Pulmonary lymph node (tissue), 1 donor: ENCODE data around the genes ZNF445, ZKSCAN7, ZNF197 and CCR9.

DNA sequence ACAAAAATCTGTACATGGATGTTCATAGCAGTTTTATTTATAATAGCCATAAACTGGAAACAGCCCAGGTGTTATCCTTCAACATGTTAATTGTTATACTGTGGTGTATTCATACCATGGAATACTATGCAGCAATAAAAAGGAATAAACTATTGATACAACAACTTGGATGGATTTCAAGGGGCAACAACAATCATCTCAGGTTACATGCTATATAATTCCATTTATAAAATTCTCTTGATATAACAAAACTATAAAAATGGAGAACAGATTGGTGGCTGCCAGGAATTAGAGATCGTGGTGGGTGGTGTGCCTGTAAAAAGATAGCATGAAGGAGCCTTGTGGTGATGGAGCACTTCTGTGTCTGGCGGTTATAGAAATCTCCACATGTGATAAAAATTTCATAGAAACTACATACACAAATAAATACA is 26.9 kb downstream of the SNRK start:
- PRO-cap, result no peak

- PRO-cap, result no peak
These were observed 65.5 kb downstream of the SNRK start for GRCh38 chr3:43351425-43352615.

GRCh38 chr3:43353846-43354116 is 67.4 kb downstream of the SNRK start:
- PRO-cap, result no peak

DNA sequence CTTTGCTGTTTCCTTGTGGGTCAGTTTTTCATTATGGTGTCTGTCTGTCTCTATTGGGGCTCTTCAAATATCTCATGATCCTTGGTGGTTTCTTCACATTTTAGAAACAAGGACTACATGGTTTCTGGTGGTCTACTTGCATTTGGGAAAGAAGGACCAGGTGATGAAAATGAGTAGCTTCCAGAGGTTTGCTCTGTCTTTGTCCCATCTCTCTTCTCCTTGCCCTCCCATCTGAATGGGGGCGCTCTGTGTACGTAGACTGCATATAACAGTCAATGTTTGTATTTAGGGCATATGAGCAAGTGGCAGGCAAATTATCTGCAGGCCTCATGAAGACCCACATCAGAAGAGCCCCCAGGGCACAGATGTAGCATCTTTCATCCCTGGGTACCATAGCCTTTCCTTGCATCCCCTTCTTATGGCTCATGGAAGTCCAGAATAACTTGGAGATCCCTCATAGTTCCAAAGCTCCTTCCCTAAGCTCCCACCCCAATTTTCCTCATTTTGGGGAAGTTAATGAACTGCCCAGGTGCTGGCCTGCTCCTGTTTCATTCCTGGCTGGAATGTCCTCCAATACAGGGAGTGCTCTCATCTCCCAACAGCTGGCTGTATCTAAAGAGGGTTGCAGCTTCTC is 113.2 kb downstream of the SNRK start:
- PRO-cap, result no peak

DNA sequence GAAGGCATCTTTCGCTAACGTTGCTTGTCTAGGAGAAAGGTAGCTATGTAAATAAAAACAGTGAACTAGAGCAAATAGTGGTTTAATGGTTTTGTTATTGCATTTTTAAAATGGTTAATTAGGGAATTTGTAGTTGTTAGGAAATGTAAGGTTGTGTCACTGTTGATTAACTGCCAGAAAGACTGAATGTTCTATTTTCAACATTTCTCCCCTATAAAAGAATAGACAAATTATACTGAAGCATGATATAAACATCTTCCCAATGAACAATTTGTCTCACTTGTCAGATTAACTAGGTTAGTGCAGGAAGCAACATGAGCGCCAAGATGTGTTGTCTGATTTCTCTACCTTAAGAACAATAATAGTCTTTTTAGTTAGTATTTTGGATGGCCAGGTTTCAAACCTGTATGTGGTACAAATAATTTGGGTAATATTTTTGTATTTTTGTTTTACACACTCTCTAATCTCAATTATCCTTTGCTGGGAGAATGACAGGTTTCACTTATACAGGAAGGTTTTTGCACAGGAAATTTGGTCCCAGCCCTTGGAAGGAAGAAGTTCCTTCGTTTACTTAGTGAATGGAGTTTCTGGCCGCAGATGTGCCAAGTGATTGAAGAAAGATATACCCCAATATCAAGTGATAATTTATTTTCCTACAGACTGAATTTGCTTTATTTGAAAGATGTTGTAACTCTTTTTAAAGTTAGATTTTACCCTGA is 29.2 kb downstream of the ABHD5 start:
- PRO-cap, result no peak

DNA sequence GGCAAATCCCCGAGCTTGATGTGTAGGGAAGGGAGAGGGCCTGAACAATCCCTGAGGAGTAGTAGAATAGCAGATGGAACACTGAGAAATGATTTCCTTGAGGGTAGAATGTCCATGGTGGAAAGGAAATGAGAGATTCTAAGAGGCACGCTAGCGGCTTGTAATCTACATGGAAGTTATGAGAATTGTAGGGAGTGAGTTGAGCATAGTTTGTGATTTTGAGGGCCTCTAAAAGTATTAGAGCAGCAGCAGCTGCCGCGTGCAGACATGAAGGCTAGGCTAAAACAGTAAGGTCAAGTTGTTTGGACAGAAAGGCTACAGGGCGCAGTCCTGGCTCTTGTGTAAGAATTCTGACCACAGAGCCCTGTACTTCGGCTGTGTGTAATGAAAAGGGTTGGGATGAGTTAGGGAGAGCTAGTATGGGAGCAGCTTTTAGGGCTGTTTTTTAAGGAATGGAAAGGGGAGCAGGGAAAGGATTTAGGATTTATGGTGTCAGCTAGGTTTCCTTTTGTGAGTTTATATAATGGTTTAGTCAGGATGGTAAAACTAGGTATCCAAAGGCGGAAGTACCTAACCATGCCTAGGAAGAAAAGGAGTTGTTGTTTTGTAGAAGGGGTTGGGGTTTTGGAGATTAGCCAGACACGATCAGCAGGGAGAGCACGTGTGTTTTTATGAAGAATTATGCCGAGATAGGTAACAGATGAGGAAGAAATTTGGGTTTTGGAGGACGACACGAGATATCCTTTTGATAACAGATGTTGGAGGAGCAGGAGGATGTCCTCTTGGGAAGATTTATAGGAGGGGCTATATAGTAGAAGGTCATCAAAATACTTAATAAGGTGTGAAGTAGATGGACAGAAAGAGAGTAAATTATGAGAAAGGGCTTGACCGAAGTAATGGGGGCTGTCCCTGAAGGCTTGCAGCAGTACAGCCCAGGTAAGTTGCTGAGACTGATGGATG is 8.2 kb downstream of the TCAIM start:
- PRO-cap, result no peak

- PRO-cap, result no peak
These were observed 65.1 kb downstream of the ZNF445 start for GRCh38 chr3:44412104-44413021.

DNA sequence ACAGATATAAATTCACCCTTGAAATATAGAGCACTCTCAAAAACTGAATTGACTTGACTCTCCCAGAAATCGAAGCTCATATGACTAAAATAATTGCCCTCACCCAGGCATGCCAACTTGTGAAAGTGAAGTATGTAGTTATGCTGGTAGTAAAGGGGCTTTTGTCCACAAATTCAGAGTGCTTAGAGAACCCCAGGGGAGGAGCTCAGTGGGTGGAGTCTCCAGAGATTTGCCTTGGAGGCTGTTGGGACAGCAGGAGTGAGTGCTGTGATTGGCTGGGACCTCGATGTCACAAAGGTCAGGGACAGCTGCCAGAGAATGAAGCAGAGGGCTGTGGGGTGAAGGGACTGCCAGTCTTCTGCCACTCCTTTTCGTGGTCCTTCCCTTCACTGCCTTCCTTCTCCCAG is 49.8 kb downstream of the ZNF445 start:
- PRO-cap, result no peak

DNA sequence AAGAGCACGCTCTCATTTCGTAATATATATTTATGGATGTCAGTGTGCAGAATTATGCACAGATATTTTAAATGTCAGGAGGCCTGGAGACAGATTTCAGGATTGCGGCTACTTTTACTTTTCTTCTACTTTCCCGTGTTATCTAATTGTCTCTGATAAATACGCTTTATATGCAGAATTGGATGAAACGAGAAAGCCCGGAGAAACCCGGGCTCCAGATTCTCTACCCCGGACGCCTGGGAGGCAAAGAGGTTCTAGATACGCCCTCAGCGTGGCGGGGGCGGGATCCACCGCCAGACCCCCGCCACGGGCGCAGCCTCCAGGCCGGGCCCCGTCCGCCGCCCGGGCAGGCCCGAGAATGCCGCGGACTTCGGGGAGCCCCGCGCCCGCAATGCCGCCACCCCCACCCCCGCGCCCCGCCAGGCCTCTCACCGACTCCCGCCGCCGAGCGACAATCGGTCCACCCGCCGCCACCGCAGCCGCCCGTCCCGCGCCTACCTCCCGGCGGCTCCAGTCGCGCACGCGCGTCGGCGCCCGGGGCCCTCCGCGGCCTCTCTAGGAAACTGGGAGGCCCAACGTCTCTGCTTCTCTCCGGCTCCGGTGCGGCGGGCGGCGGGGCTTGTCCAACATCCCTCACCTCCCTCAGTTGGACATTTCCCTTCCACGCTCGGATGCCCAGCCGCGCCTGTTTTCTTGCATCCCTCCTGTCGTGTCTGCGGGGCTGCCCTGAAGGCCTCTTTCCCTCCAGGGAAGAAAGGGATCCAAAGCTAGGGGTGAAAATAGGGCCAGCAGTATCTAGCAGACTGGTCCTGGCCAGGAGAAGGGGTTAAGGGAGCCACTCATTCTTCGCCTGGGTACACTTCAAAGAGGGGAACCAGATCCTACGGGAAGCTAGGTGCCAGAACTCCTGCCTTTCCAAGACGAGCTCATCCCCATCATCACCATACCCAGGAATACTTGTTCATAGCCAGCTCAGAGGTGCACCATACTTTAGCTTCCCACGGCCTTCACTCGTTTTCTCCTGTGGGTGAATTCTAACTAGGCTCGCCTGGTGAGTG is at the start of gene ZNF445:
Gene ZNF445, minus strand, starts transcription at position 512 of the 1,058 bp plus-strand sequence.
- PRO-cap, result bidirectional peak, plus-strand start at position 584 of the sequence, minus-strand start at position 496 of the sequence

GRCh38 chr3:44554724-44555692 is at the start of gene ZKSCAN7:
ZKSCAN7 (plus strand) TSS chr3:44555193.
- PRO-cap, result bidirectional peak, plus-strand start at chr3:44555259, minus-strand start at chr3:44555147

GRCh38 chr3:44594170-44594714 is 9.5 kb downstream of the ZNF660 start:
- PRO-cap, result no peak

- PRO-cap, result unidirectional peak, plus-strand start at chr3:44625040; unidirectional peak, minus-strand start at chr3:44625457
These were observed at the start of gene ZNF197 for GRCh38 chr3:44624601-44625563. ZNF197 (plus strand) TSS chr3:44625036.

DNA sequence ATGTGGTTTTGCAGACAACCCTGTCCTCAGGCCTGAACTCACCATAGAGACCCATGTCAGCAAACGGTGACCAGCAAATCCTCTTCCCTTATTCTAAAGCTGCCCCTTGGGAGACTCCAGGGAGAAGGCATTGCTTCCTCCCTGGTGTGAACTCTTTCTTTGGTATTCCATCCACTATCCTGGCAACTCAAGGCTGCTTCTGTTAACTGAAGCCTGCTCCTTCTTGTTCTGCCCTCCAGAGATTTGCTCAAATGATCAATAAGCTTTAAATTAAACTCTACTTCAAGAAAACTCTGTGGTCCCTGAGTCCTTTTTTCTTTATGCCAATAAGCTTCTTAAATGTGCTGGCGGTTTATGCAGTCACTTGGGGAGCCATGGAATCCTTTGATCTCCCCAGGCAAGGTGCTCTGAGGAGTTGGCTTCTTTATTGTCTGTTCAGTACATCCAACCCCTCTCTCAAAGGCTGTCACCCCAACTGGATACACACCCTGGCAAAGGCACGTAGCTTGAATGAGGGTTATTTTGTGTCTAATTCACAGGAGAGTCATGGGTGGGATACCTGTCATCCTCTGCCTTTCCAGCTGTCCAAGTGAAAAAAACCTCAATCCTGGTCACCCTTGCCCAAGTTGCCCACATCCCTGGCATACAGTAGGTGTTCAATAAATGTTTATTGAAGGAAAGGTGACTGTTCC is 40.0 kb downstream of the TGM4 start:
- PRO-cap, result no peak

GRCh38 chr3:44977129-44977604 is 1.1 kb downstream of the EXOSC7 start:
- PRO-cap, result no peak

- PRO-cap, result no peak
These were observed 20.8 kb downstream of the CDCP1 start for GRCh38 chr3:45125353-45125816.

DNA sequence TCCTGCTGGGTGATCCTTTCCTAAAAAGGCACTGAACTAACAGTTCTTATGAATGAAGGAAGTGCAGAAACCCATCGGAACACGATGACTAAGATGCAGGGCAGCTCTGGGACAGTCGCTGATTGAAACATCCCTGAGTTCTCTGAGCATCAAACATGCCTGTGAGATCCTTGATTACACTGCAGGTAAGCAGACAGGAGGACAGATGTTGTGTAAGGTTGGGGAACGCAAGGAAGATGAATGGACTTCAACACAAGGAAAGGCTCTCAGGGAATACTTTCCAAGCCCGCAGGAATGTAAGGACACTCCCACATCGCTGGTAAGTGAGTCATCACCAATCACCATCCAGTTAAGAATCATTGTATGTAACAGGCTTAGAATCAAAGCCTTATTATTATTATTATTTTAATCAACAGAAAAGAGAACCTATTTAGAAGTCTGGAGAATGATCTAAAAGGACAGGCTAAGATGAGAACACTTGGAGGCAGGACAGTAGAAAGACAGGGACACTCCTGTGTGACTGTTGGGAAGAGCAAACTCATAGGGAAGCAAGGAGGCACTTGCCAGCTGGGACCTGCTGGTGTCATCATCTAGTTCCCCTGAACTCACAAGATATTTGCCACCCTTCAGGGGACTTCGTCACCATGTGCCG is 26.1 kb downstream of the TMEM158 start:
- PRO-cap, result no peak

DNA sequence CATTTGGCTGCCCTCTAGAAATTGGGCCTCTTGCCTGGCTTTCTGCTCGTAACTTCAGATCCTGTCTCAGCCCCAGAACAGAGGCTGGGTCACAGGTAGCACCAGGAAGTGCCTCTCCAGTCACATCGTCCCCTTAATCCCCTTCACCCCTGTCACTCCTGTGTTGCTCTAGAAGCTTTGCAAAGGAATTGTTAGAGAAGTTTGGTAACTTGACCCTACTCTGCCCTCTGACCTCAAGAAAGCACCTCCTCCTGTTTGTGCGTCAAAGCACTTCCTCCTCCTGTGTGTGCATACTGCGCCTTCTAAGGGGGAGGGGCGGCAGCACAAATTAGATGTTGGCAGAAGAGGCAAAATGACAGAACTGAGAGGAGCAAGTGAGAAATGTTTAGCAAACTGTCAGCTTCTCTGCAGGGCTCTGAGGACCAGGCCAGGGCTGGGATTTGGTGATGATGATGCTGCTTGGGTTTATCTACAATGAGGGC is 76.1 kb downstream of the LARS2 start:
- PRO-cap, result no peak

GRCh38 chr3:45736578-45737032 is 47.4 kb downstream of the SACM1L start:
- PRO-cap, result no peak

GRCh38 chr3:45886001-45886798 is at the start of gene CCR9:
CCR9 (plus strand) TSS chr3:45886543.
- PRO-cap, result no peak

DNA sequence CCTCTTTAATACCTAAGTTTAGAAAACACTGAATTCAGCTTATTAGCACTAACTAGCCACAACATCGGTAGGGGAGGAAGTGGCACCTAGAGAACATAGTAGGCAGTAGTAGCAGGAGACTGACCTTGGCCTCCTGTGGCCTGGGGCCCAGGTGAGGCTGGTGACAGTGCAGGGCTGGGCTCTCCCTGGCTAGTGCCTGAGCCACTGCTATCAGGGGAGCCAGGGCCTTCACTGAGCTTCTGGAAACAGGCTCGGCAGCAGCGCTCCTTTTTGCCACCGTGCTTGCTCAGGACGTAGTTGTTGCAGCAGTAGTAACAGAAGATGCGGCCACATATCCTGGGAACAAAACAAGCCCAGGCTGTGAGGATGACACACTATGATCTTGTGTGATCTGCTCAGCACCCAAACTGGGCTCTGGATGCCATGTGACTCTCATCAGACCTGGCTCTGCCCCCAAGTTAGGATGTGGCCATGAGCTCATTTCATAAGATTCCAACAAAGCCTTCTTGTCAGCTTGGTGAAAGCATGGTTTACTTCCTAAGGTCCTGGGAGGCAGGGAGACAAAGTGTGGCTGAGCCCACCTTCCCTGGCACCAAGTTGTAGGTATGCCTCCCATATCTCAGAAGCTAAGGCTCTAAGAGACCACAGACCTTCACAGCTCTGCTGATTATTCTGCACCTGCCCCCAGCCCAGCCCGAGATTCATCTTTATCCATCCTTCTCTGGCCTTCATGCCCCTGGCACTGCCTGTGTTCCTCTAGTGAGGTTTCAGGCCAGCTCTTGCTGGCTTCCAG is 15.2 kb downstream of the CXCR6 start:
- PRO-cap, result no peak